ENCODE results near the gene TMCO1.

DNA sequence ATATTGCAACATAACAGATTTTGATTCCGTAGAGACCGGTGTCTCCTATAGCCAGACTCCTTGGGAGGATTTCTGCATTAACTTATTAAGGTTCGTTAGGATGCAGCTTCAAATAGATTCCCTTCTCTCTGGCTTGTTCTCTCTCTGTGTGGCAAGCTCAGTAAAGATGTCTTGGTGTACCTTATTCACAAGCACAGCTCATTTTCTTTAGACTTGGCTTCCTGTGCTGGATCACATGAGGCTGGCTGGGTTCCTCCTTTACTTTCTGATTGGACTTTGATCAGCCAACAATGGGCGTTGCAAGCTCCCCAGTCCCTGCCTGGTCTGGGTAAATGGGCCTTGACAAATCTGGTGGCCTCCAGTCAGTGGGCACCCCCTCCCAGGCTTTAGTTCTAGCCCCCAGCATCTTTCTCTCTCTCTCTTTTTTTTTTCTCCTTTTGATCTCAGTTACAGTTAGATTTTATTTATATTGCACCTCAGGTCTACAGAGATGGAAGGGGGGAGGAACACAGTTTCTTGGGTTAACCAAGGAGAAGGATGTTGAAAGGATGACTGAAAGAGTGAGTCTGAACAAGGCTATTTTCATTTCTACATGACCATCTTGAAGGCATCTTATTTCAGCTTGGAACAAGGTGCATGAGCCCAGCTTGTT lies 76.9 kb downstream of the PBX1 start:
- PRO-cap, 4 experiments: no peak in any of the 4 experiments
- RAMPAGE, long total RNA, 2 experiments: no peak in any of the 2 experiments

- PRO-cap, 4 experiments: no peak in any of the 4 experiments
- RAMPAGE, long total RNA, 2 experiments: no peak in any of the 2 experiments
These were observed 150.1 kb downstream of the PBX1 start for GRCh38 chr1:164708837-164709819.

GRCh38 chr1:164712016-164713146 lies 153.4 kb downstream of the PBX1 start:
- PRO-cap, 4 experiments: peak in 1 of 4 experiments; most common minus-strand start chr1:164712383 (in 1)
- RAMPAGE, long total RNA, 2 experiments: no peak in any of the 2 experiments

DNA sequence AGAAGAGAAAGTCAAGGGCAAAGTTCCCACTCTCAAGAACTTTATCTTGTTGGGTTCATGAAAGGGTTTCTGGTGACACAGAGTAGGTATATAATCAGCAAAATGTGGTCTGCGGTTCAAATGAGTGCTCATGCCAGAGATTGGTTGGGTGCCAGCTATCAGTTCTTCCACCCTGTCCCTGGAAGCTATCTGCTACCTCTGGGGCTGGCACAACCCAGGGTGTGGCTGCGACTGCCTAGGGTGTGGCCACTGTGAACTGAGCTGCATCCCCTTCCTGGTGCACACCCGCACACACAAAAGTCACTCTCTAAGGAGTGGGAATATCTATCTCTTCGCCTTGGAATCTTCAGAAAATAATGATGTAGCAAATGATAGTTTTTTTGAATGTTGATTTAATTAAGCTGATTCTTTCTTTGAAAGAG lies 15.0 kb downstream of the MGST3 start:
- PRO-cap, 4 experiments: no peak in any of the 4 experiments
- RAMPAGE, long total RNA, 2 experiments: no peak in any of the 2 experiments

DNA sequence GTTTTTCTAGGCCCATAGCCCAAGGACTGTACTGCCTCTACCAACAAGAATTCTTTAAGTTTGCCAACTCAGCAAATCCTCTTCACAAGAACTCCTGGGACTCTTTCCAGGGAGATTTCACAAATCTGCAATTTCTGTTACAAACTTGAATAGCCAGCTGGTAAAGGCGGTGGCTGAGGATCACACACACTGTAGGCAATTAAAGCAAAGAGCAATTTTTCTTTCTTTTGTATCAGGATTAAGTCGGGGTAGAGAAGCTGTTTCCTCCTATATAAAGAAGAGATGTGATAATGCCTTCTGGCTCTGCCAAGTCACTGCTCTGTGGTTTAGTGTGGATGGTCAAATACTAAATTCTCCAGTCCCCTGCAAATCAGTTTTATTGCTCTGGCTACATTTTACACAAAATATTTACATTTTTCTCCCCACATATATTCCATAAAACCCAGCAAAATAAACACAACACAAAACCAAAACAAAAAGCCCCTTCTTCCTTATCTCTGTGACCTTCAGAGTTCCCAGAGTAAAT lies 1.6 kb downstream of the ALDH9A1 start:
- PRO-cap, 4 experiments: peak in 4 of 4 experiments; most common plus-strand start position 160 of the sequence (in 4)
- RAMPAGE, long total RNA, 2 experiments: no peak in any of the 2 experiments

DNA sequence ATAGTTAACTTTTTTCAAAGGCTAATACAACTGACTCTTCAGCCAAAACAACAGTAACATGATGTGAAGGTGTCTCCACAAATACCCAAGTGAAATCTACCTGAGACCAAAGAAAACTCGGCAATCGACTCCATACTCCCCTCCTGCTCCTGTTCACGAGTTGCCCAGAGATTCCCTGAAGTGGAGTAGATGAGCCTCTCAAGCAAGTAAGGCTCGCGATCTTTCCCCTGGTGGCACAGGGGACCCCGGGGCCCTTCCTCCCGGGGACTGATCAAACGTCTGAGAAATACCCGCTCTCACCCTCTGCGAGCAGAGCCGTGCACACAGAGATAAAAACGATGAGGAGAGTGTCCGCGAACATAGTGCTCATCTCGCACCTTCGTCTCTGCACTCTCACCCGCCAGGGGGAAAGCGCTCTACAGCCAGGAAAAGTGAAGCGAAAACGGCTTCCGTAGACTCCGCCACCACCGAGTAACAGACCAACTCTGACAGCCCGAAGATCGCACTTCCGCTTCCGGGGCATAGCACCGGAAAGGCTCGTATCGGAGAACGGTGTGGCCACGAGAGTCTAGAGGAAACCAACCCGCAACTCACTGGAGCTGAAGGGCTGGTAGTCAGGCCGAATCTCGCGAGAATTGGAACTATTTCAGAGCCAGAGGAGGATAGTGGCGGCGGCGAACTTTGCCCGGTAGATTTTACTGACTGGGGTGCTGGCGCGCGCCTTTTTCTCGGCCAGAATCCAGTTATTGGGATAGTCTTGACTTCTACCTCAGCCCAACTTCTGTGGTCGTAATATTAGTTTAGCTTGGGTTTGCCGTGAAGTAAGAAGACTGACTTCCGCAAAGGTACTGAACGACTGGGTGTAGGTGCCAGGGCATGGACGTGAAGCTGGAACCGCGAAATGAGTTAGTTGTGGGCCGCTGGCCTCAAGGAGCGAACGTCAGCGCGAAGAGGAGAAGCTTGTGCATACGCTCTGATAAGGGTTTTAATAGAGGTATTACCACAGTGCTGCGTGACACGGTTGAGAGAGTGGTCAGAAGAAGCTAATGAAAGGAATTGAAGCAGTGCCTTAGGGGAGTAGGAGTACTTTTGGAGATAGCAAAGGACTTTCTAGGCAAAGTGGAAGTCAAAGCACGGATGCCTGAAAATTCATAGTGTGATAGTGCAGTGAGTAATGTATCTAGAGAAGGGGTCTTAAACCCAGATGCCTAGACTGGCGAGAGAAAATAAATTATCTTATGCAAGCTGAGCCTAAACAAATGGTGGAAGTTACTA lies at the start of gene TMCO1:
TMCO1 (minus strand) TSS at position 487 of the 1,275 bp plus-strand sequence.
- PRO-cap, 4 experiments: peak in 4 of 4 experiments; most common plus-strand start position 694 of the sequence (in 3); most common minus-strand start position 487 of the sequence (in 4)
- RAMPAGE, long total RNA, 2 experiments: start-site peak on the plus strand in 2 of 2 experiments, centred at positions 648 to 657 of the sequence, 6 to 21 reads per replicate; start-site peak on the minus strand in 2 of 2 experiments, centred at positions 470 to 477 of the sequence, 4,169 to 5,133 reads per replicate

- PRO-cap, 4 experiments: no peak in any of the 4 experiments
- RAMPAGE, long total RNA, 2 experiments: no peak in any of the 2 experiments
These were observed 71.2 kb downstream of the UCK2 start for GRCh38 chr1:165898623-165899030.

GRCh38 chr1:165903620-165904222 lies 76.3 kb downstream of the UCK2 start:
- PRO-cap, 4 experiments: no peak in any of the 4 experiments
- RAMPAGE, long total RNA, 2 experiments: no peak in any of the 2 experiments

DNA sequence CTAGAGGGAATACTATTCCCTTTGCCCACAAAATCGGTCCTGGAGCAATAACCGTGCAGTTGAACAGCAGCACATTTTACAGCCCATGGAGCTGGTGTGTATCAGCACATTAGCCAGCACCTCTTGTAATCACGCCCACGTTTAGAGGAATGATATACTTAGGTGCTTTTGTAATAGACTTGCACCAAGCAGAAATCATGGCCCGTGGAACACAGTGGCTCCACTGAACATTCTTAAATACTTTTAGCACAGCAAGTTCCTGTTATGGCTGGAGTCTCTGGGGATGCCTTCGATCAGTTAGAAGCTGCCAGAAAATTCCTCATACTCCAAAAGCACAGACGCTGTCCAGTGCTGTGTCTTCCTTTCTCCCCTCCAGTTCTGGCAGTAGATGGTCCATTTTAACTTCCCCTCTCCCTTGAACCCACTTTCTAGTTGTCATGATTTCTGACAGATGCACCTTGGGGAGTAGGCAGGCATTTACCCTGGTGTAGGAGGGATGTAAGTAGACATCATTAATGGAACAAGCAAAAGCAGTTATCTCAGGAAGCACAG lies 218.2 kb upstream of the FAM78B start:
- PRO-cap, 4 experiments: no peak in any of the 4 experiments
- RAMPAGE, long total RNA, 2 experiments: no peak in any of the 2 experiments

DNA sequence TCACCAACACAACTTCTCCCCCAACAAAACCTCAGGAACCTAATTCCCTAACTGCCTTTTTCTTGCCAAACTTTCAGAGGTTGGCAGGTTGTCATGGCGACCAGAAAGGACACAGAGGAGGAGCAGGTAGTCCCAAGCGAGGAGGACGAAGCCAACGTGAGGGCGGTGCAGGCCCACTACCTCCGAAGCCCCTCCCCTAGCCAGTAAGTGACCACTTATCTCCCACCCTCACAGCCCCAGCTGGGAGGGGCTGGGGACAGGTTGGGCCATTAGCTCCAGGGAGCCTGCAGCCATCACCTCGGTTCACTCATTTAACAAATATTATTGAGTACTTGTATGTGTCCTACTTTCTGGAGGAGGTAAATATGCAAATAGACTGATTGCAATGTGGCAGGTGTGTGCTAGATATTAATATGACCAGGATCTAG lies 896 bp downstream of the STYXL2 start:
- PRO-cap, 4 experiments: no peak in any of the 4 experiments
- RAMPAGE, long total RNA, 2 experiments: no peak in any of the 2 experiments

DNA sequence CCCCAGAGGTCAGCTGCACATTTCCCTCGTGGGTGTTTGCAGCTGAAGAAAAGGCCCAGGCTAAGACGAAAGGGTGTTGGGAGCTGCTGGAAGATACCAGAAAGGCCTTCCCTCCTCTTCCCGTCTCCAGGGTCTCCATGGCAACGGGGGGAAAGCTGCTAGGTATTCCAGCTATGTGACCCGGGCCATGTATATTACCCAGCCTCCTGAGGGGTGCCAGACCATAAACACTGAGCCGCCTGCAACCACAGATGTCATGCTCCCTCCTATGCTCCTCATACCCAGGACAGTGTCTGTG lies 54.4 kb upstream of the POU2F1 start:
- PRO-cap, 4 experiments: no peak in any of the 4 experiments
- RAMPAGE, long total RNA, 2 experiments: no peak in any of the 2 experiments

GRCh38 chr1:167221839-167222779 lies 1.4 kb downstream of the POU2F1 start:
- PRO-cap, 4 experiments: peak in 4 of 4 experiments; most common plus-strand start chr1:167222124 (in 3); most common minus-strand start chr1:167222321 (in 4)
- RAMPAGE, long total RNA, 2 experiments: no peak in any of the 2 experiments

DNA sequence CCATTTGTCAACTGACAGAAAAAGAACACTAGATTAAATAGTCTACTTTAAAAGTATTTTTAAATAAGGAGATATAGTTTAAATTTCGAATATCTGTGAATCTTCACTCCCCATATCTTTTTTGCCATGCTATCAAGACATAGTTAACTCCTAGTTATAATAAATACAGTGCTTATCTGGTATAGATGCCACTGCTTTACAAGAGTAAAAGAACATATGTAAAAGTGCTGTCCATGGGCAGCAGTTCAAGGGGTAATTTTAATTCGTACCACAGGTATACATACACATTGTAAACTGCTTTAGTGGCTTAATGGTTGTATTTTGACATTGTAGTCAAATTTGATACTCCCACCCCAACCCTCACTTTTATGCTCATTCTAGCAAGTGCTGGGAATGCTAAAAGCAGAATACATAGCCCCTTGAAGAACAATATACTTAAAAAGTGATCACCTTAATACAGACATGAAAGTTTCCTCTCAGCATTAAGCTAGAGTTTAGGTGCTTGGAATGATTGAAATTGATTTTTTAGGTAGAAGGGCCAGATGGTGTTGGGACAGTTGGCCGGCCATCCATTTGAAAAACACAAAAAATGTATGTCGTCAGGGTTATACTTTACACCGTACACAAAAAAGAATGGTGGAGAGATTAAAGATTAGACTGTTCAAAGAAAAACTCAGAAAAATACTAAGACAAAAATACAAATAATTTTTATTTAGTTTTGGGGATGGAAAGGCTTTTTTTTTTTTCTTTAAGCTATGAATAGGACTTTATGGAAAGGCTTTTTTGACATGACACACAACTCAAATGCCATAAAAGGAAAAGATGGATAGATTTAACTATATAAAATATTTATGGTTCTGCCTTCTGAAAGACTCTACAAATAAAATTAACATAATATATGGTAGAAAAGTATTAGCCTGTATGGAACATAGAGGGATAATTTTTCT lies 18.8 kb downstream of the POU2F1 start:
- PRO-cap, 4 experiments: no peak in any of the 4 experiments
- RAMPAGE, long total RNA, 2 experiments: no peak in any of the 2 experiments

GRCh38 chr1:167249061-167249978 lies 28.6 kb downstream of the POU2F1 start:
- PRO-cap, 4 experiments: no peak in any of the 4 experiments
- RAMPAGE, long total RNA, 2 experiments: no peak in any of the 2 experiments

DNA sequence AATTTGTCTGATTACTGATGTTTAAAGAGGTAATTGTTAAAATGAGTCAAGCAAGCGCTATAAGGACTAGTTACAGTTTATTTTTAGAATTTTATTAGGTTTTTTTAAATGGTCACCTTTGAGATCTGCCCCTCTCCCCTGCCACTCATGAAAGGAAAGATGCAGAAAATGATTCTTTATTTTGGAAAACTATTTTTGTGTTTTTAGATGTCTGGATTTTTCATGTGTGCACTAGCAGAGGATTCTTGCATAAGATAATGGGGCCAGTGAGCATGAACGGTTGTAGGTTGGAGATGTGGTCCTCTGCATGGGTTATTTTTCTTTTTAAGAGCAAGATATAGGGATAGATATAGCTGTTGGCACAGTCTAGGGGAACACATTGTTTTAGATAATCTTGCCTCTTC lies 40.5 kb downstream of the POU2F1 start:
- PRO-cap, 4 experiments: no peak in any of the 4 experiments
- RAMPAGE, long total RNA, 2 experiments: no peak in any of the 2 experiments

DNA sequence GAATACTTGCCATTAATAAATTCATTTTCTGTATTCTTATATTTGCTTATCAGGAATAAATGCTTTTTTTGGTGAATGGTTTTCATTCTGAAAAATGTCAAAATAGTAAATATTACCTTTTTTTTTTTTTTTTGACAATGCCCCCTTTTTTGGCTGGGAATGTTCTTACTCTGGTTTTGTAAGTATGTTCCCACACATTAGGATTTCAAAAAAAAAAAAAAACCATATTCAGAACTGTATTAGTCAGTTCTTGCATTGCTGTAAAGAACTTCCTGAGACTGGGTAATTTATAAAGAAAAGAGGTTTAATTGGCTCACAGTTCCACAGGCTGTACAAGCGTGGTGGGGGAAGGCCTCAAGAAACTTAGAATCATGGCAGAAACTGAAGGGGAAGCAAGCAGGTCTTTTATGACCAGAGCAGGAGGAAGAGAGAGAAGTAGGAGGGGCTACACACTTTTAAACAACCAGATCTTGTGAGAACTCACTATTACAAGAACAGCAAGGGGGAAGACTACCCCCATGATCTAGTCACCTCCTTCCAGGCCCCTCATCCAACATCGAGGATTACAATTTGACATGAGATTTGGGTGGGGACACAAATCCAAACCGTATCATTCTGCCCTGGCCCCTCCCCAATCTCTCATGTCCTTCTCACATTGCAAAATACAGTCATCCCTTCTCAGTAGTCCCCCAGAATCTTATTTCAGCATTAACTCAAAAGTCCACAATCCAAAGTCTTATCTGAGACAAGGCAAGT lies 51.7 kb downstream of the POU2F1 start:
- PRO-cap, 4 experiments: no peak in any of the 4 experiments
- RAMPAGE, long total RNA, 2 experiments: no peak in any of the 2 experiments

- PRO-cap, 4 experiments: no peak in any of the 4 experiments
- RAMPAGE, long total RNA, 2 experiments: no peak in any of the 2 experiments
These were observed 136.4 kb downstream of the CD247 start for GRCh38 chr1:167381862-167382452.

GRCh38 chr1:167426868-167427317 lies 91.4 kb downstream of the CD247 start:
- PRO-cap, 4 experiments: no peak in any of the 4 experiments
- RAMPAGE, long total RNA, 2 experiments: no peak in any of the 2 experiments

DNA sequence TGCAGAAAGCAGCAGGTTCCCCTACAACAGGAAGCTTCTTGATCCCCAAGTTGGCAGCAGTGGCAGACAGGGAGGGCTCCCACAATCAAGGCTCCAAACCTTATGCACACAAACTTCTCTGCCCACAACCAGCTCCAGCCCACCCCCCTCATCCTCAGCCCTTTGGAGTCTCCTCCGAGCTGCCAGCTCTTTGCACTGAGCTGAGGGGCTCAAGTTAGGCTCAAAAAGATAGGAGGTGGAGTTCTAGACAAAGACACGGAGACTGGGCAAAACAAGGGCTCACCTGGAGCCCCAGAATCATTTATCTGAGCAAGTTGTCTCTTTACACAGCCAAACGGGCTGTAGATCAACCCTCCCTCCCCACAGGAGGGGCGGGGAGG lies 84.2 kb downstream of the CD247 start:
- PRO-cap, 4 experiments: no peak in any of the 4 experiments
- RAMPAGE, long total RNA, 2 experiments: no peak in any of the 2 experiments

DNA sequence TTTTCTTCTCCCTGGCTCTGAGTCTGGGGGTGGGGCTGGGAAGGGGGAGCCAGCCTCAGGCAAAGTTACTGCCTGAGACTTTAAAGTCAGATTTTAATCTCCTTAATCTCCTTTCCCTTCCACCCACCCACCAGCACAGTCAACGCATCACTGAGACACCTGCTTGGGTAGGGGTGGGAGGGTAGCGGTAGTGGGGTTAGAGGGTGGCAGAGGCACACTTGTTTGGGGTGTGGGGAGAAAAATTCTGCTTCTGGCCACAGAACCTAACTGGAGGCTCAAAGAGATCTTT lies 44.2 kb downstream of the CD247 start:
- PRO-cap, 4 experiments: no peak in any of the 4 experiments
- RAMPAGE, long total RNA, 2 experiments: no peak in any of the 2 experiments